Measurements from ENCODE around the genes SEMA7A and IMP3.

DNA sequence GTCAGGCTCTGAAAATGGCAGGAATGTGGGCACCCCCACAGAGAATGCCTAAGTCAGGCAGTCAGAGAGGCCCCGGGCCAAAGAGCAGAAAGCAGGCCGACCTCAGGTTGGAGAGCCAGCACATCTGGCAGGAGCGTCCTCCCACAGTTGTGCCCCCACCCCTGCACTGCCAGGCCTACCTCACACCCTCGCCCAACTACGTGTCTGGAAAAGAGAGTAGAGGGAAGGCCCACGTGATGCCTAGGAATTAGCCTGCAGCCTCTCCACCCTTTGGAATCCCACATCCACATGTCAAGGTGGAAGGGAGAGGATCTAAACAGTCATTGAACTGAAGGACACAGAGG is 10.7 kb downstream of the SEMA7A start:
- PRO-cap, 4 experiments = no peak in any of the 4 experiments
- RAMPAGE, long total RNA, 2 experiments = no peak in any of the 2 experiments
- RRBS = no CpG with 5 or more reads among the region's 6 CpGs

- PRO-cap, 4 experiments = no peak in any of the 4 experiments
- RAMPAGE, long total RNA, 2 experiments = no peak in any of the 2 experiments
- RRBS = no CpG with 5 or more reads among the region's 8 CpGs
Observed at GRCh38 chr15:74428795-74429489, 4.8 kb downstream of the SEMA7A start.

- PRO-cap, 4 experiments = peak in 4 of 4 experiments; most common plus-strand start chr15:74434077 (in 4); most common minus-strand start chr15:74433958 (in 3)
- RAMPAGE, long total RNA, 2 experiments = no peak in any of the 2 experiments
- RRBS = 2% methylated on average over 67 of the region's 135 CpGs
Observed at GRCh38 chr15:74432899-74434206, at the start of gene SEMA7A. Gene SEMA7A (minus strand): TSS chr15:74433958.

DNA sequence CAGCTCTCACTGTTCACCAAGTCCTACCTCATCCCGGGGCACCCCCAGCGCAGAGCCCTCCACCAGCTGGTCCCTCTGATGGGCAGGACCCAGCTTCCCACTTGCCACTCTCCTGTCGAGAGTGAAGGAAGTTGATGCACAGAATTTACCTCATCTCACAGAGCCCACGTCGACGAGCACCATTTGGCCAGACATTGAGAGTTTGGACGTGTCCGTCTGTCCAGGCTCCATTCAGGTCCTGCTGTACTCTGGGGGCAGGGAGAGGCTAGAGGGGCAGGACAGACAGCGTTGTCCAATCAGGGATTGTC is 20.0 kb upstream of the CLK3 start:
- PRO-cap, 4 experiments = no peak in any of the 4 experiments
- RAMPAGE, long total RNA, 2 experiments = no peak in any of the 2 experiments
- RRBS = no CpG with 5 or more reads among the region's 9 CpGs

DNA sequence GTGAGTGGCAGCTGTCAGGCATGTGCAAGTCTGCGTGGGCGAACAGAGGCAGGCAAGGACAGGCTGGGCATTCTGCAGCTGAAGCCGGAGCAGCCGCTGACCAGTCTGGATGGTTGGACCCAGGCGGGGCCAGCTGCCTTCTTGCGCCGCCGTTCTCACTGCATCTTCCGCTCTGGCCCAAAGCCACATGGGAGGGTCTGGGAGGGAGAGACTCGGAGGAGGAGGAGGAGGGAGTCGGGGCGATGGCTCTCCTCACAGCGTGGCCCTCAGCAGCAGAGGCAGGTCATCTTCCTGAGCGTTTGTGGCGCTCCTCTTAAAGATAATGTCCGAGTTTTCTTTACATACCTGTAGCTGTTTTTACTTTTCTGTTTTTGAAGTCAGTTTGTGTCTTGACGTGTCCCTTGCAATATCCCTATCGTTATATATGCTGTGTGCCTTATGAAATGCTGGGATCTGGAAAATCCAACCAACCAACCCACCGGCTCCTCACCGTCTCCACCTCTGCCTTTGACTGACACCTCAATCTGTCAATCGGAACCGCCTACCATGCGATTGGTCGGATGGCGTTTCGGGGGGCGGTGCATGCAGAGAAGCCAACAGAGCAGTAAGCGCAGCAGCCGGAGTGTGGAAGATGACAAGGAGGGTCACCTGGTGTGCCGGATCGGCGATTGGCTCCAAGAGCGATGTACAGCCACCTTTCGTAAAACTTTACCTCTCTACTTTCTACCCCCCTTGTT is 6.1 kb downstream of the CLK3 start:
- PRO-cap, 4 experiments = no peak in any of the 4 experiments
- RAMPAGE, long total RNA, 2 experiments = no peak in any of the 2 experiments
- RRBS = no CpG with 5 or more reads among the region's 34 CpGs

DNA sequence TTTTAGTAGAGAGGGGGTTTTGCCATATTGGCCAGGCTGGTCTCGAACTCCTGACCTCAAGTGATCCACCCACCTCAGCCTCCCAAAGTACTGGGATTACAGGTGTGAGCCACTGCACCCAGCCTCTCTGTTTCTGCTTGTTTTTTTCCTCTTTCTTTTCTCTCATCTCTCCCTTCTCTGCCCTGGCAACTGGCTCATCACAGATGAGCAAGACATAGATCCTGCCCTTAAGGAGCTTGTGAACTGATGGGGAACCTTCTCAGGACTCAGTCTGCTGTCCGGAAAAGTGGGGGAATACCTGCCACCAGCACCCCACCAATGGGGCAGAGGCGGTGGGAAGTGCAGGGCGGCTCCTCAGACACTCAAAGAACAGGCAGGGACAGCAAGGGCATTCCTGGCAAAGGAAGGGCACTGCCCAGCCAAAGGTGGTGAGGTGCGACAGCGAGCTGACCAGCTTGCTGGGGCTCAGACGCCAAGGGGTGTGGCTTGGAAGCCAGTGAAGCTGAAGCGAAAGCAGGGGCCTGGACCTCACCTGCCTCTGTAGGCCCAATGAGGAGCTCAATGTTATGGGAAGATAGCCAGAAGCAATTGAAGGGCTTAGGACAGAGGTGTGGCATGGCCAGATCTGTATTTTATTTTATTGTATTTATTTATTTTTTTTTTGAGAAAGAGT is 4.7 kb upstream of the LMAN1L start:
- PRO-cap, 4 experiments = no peak in any of the 4 experiments
- RAMPAGE, long total RNA, 2 experiments = no peak in any of the 2 experiments
- RRBS = no CpG with 5 or more reads among the region's 8 CpGs

- PRO-cap, 4 experiments = no peak in any of the 4 experiments
- RAMPAGE, long total RNA, 2 experiments = no peak in any of the 2 experiments
- RRBS = no CpG with 5 or more reads among the region's 1 CpG
Observed at GRCh38 chr15:74812986-74813327, 322 bp downstream of the LMAN1L start.

GRCh38 chr15:74893485-74893986 is 3.7 kb downstream of the MPI start:
- PRO-cap, 4 experiments = no peak in any of the 4 experiments
- RAMPAGE, long total RNA, 2 experiments = no peak in any of the 2 experiments
- RRBS = no CpG with 5 or more reads among the region's 3 CpGs

- PRO-cap, 4 experiments = no peak in any of the 4 experiments
- RAMPAGE, long total RNA, 2 experiments = no peak in any of the 2 experiments
- RRBS = no CpG with 5 or more reads among the region's 5 CpGs
Observed at GRCh38 chr15:75024069-75024530, 710 bp downstream of the PPCDC start.

GRCh38 chr15:75063715-75064367 is 40.5 kb downstream of the PPCDC start:
- PRO-cap, 4 experiments = no peak in any of the 4 experiments
- RAMPAGE, long total RNA, 2 experiments = no peak in any of the 2 experiments
- RRBS = no CpG with 5 or more reads among the region's 15 CpGs

DNA sequence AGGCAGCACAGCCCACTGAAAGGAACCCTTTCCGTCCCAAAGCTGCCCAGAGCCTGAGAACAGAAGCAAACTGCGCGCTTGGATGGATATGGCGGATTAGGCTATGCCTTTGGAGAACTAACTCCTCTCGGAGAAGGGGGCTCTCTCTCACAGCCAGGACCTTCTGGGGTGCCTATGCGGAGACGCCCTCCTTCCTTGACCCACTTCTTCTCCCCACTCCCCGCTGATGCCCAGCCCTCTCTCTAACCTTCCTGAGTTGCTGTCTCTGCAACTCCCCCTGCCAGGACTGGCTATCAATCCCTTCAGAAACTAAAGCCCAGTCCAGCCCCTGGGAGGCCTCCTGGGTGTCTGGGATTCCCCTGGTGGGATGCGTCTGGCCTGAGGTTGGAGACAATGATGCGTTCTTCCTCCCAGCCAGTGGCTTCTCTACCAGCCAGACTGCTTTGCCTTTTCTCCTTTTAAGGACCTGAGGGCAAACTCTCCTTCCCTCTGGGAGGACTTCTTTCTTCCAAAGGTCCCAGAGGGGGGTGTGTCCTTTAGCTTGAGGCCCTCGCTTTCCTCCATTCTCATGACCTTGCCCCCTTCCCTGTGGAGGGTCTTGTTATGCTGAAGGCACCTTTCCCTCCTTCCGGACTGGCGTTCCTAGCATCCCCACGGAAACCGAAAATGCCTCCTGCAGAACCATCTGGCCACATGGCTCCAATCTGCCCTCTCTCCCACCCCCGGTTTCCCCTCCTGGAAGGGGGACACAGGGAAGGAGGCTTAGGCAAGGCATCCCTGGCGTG is 63.5 kb upstream of the C15orf39 start:
- PRO-cap, 4 experiments = peak in 1 of 4 experiments; most common plus-strand start position 520 of the sequence (in 1); most common minus-strand start position 288 of the sequence (in 1)
- RAMPAGE, long total RNA, 2 experiments = no peak in any of the 2 experiments
- RRBS = 26% methylated on average over 5 of the region's 17 CpGs

DNA sequence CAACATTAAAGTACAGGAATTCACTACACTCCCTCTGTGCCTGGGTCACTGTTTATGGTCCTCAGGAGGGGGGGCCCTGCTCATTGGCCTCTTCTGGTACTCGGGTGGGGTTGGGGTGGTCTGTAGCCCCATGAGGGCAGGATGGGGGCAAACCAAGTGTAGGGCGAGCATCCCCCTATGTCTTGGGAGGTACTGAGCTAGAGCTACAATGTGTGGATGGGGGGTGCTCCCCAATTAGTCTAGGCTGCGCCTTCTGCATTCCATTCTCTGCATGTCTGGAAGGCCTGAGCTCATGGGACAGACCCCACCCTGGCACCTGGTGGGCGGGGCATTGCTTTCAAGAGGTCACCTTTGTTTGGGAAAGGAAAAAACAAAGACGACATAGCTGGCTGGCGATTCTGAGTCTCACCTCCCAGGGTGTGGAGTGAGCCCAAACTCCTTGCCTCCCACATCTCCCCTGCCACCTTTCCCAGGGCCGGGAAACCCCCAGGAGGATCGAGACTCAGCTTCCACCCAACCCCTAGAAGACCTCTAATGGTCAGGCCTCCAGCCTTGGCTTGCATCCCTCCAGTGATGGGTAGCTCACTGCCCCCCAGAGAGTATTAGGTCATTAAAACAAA is 45.0 kb upstream of the C15orf39 start:
- PRO-cap, 4 experiments = peak in 1 of 4 experiments; most common plus-strand start position 373 of the sequence (in 1); most common minus-strand start position 273 of the sequence (in 1)
- RAMPAGE, long total RNA, 2 experiments = no peak in any of the 2 experiments
- RRBS = no CpG with 5 or more reads among the region's 8 CpGs

DNA sequence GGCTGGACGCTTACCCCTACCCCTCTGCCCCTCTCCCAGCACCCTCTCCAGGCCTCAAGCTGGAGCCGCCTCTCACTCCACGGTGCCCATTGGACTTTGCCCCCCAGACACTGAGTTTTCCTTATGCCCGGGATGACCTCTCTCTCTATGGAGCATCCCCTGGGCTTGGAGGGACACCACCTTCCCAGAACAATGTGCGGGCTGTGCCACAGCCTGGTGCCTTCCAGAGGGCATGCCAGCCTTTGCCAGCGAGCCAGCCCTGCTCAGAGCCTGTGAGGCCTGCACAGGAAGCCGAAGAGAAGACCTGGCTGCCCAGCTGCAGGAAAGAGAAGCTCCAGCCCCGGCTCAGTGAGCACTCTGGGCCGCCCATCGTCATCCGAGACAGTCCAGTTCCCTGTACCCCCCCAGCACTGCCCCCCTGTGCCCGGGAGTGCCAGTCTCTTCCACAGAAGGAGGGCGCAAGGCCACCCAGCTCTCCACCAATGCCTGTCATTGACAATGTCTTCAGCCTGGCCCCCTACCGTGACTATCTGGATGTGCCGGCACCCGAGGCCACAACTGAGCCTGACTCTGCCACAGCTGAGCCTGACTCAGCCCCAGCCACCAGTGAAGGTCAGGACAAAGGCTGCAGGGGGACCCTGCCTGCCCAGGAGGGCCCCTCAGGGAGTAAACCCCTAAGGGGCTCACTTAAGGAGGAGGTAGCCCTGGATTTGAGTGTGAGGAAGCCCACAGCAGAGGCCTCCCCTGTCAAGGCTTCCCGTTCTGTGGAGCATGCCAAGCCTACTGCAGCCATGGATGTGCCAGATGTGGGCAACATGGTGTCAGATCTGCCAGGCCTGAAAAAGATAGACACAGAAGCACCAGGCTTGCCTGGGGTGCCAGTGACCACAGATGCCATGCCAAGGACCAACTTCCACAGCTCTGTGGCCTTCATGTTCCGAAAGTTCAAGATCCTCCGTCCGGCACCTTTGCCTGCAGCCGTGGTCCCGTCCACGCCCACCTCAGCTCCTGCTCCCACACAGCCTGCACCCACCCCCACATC is 5.7 kb downstream of the C15orf39 start:
- PRO-cap, 4 experiments = no peak in any of the 4 experiments
- RAMPAGE, long total RNA, 2 experiments = start-site peak on the plus strand in 1 of 2 experiments, centred at positions 184 to 784 of the sequence, 13 to 15 reads per replicate
- RRBS = 66% methylated on average over 8 of the region's 23 CpGs

DNA sequence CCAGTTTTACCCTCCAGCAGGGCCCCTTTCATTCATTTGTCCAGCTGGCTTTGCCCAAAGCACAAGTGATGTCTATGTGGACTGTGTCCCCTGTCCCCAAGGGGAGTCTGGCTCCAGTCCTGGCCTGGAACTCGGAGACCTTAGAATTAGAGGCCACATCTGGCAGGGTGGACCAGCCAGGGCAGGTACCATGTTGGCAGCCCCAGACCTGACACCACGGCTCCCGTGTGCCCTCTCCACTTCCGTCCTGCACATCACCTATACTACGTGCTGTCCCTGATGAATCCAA is 15.2 kb downstream of the C15orf39 start:
- PRO-cap, 4 experiments = no peak in any of the 4 experiments
- RAMPAGE, long total RNA, 2 experiments = no peak in any of the 2 experiments
- RRBS = no CpG with 5 or more reads among the region's 5 CpGs

GRCh38 chr15:75351043-75351619 is 4.3 kb downstream of the NEIL1 start:
- PRO-cap, 4 experiments = no peak in any of the 4 experiments
- RAMPAGE, long total RNA, 2 experiments = no peak in any of the 2 experiments
- RRBS = no CpG with 5 or more reads among the region's 2 CpGs

DNA sequence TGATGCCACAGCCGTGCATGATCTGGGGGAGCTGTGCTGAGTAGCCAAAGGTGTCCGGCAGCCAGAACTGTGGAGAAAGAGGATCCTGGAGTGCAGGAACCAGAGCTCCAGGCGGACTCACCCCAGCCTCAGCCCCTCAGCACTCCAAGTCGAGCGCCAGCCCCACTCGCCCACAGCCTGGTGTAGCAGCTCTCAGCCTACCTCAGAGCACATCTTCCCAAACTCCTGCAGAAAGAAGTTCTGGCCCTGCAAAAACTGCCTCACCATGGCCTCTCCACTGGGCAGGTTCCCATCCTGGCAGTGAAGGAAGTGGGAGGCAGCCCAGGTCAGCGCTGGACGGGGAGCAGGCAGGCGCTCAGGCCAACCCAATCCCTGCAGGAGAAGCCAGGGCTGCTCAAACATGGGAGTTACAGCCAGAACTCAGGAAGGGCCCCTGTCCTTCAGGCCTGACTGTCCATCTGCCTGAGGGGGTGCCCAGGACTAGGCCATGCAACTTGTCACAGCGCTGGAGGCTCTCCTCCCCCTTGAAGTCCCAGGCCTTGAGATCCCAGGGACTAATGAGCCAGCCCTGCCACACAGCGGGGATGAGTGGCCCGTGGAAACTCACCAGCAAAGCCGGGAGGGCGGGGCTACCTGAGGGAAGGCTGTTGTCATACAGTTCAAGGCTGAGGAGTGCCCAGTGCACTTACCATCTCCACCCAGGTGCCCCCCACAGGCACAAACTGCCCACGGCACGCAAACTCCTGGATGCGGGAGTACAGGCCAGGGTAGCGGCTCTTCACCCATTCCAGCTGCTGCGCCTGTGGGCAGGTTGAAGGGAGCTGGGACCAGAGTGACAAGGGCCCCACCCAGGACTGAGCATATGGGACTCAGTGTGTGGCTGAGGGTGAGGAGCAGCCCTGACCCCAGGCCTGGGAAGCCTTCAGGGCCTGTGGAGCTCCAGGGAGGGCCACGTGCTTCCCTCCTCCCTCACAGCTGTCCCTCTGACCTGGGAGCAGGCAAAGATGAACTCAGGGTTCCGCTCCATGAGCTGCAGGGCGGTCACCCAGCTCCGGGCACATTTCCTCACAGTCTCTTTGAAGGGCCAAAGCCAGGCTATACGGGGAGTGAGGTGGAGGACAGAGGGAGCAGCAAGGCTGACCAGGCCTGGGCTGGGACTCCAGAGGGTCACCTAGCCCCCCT is 6.4 kb downstream of the MAN2C1 start:
- PRO-cap, 4 experiments = no peak in any of the 4 experiments
- RAMPAGE, long total RNA, 2 experiments = no peak in any of the 2 experiments
- RRBS = no CpG with 5 or more reads among the region's 24 CpGs

- PRO-cap, 4 experiments = no peak in any of the 4 experiments
- RAMPAGE, long total RNA, 2 experiments = no peak in any of the 2 experiments
- RRBS = no CpG with 5 or more reads among the region's 3 CpGs
Observed at GRCh38 chr15:75443061-75443357, 8.5 kb downstream of the SIN3A start.

DNA sequence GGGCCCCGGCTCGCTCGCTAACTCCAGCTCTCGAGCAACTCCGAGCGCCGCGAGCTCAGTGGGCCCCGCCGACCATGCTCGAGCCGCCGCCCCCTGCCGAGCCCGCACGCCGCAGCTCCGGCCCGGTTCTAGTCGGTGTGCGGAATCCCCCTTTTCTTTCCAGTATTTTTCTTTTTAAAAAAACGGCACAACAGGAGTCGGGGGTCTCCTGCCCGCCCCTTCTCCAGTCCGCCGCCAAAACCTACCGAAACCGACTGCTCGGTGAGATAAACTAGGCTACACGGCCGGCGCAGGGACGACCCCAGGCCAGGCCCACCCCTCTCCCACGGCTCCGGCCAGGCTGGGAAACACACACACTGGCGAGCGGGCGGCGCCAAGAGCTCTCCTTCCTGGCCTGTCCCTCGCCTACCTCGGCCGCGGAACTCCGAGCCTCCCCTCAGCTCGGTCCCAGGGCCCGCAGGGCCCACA is 3.8 kb upstream of the SIN3A start:
- PRO-cap, 4 experiments = peak in 1 of 4 experiments; most common plus-strand start position 354 of the sequence (in 1); most common minus-strand start position 130 of the sequence (in 1)
- RAMPAGE, long total RNA, 2 experiments = no peak in any of the 2 experiments
- RRBS = 2% methylated on average over 13 of the region's 46 CpGs

GRCh38 chr15:75455694-75456512 is 4.4 kb upstream of the SIN3A start:
- PRO-cap, 4 experiments = peak in 4 of 4 experiments; most common plus-strand start chr15:75455957 (in 3); most common minus-strand start chr15:75455752 (in 2)
- RAMPAGE, long total RNA, 2 experiments = no peak in any of the 2 experiments
- RRBS = no CpG with 5 or more reads among the region's 48 CpGs

GRCh38 chr15:75639432-75640330 is at the start of gene IMP3:
Gene IMP3 (minus strand): TSS chr15:75640224.
- PRO-cap, 4 experiments = peak in 4 of 4 experiments; most common plus-strand start chr15:75639796 (in 3); most common minus-strand start chr15:75640224 (in 4)
- RAMPAGE, long total RNA, 2 experiments = start-site peak on the minus strand in 1 of 2 experiments, at chr15:75640187-75640199 at its widest, 55 reads per replicate
- RRBS = no CpG with 5 or more reads among the region's 81 CpGs

Data from uterus (tissue), 7 donors.